ENCODE measurements around the gene PTPN1.

DNA sequence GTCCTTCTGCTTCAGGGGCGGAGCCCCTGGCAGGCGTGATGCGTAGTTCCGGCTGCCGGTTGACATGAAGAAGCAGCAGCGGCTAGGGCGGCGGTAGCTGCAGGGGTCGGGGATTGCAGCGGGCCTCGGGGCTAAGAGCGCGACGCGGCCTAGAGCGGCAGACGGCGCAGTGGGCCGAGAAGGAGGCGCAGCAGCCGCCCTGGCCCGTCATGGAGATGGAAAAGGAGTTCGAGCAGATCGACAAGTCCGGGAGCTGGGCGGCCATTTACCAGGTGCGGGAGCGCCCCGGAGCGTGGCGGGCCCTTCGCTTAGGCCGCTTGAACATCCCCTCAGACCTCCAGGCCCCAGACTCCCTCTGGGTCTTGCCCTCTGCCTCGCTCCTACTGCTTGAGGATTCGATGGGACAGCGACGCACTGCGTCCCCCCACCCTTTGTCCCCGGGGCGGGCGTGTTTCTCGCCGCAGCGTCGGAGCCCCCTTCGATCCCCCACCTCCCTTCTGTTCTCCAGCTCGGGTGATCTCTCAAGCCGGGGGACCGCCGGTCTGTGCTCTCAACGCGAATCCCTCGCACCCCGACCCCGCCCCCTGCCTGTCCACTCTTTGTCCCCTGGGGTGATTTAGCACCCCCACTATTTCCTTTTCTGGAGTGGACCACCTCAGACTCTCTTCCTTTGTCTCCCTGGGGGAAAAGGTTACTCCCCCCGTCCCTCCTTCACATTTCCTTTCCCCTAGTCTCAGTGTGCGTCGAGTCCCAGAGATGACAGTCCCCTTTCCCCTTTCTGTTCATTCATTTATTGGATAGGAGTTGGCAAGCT, at the start of gene PTPN1:
Gene PTPN1 (plus strand): TSS at position 65 of the 814 bp plus-strand sequence.
- PRO-cap: bidirectional peak, plus-strand start at position 65 of the sequence, minus-strand start outside the sequence
- RRBS: 1% methylated on average over 18 of the region's 58 CpGs

DNA sequence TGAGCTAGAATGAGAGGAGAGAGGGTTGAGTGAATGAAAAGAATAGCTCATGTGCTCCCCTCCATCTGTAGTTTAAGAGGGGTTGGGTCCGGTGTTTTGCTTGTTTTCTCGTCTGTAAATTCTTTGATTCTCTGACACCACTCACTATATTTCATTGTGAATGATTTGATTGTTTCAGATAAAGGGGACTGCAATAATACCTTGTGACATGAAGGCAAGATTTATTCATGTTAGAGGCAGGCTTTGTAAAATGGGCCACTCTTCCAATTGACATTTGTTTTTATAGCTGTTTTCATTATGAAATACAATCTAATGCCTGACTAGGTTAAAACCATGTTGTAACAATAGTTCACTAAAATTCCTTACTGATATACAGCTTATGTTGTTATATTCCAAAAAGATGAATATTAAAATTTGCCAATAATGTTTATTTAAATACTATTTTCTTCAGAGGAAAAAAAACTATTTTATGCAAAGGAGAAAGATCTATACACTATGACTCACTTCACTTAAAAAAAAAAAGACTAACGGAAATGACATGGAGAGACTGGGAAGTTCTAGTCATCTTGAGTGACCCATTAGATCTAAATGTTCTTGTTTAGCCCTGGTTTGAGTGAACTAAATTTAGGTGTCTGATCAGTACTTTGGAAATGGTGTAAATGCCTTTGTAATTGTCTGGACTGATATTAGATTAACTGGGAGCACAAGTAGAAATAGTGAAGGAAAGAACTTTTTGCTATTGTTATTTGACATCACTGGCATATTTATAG, 3.4 kb downstream of the PTPN1 start:
- PRO-cap: no peak
- RRBS: no CpG with 5 or more reads among the region's 3 CpGs

GRCh38 chr20:50542958-50543776, 33.0 kb downstream of the PTPN1 start:
- PRO-cap: no peak
- RRBS: no CpG with 5 or more reads among the region's 6 CpGs

DNA sequence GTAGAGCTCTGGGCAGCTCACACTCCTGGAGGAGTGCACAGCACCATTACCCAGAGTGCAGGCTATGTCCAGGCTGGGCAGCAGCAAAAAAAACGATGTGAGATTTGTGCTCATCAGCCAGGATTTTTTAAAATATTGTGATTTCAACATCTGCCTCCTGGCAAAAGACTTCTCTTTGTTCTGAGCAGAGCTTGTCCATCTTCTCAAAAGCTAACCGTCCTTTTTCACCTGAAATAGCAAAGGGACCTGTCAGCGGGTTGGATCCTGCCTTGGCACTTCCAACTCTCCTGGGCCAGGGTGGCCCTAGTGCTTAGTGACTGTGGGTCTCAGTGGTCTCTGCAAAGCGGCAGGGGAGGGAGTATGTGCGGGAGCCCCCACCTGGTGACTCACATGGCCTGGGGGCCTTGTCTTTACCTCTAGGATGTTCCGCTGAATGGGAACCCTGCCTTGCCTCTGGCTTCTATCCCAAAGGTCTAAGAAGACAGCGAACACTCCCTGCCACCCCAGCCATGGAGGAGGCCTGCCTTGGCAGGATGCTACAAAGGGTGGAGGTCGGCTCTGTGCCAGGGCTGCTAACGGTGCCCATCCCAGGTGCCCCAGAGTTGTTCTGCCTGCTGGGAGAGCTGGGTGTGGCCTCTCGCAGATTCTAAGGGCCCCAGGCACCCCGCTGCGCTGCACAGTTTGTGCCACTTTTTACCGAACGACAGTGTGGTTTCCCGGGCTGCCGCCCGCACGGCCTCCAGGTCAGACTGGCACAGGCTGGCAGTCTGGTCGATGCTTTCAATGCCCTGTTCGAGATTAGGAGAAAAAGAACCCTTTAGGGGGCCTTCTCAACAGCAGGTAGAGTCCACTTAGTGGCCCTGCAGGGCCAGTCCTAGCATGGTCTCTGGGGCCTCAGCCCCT, 77.2 kb downstream of the PTPN1 start:
- PRO-cap: bidirectional peak, plus-strand start at position 699 of the sequence, minus-strand start at position 470 of the sequence
- RRBS: no CpG with 5 or more reads among the region's 20 CpGs

GRCh38 chr20:50590182-50591088, 80.3 kb downstream of the PTPN1 start:
- PRO-cap: no peak
- RRBS: no CpG with 5 or more reads among the region's 18 CpGs

GRCh38 chr20:50789915-50791428, 4.4 kb upstream of the BCAS4 start:
- PRO-cap: bidirectional peak, plus-strand start at chr20:50790494, minus-strand start at chr20:50790394; bidirectional peak, plus-strand start at chr20:50790889, minus-strand start at chr20:50790802
- RRBS: 2% methylated on average over 3 of the region's 36 CpGs

GRCh38 chr20:50904668-50905576, 26.3 kb downstream of the ADNP start:
- PRO-cap: no peak
- RRBS: no CpG with 5 or more reads among the region's 5 CpGs

- PRO-cap: bidirectional peak, plus-strand start at chr20:50931717, minus-strand start at chr20:50931422
- RRBS: under 1% methylated on average over 8 of the region's 46 CpGs
These were observed 499 bp upstream of the ADNP start for GRCh38 chr20:50931550-50932321.

GRCh38 chr20:51365799-51366930, 176.4 kb downstream of the NFATC2 start:
- PRO-cap: bidirectional peak, plus-strand start at chr20:51366224, minus-strand start at chr20:51366172; bidirectional peak, plus-strand start at chr20:51366544, minus-strand start at chr20:51366543
- RRBS: no CpG with 5 or more reads among the region's 20 CpGs

- PRO-cap: no peak
- RRBS: no CpG with 5 or more reads among the region's 23 CpGs
These were observed 151.8 kb downstream of the NFATC2 start for GRCh38 chr20:51390422-51391492.

DNA sequence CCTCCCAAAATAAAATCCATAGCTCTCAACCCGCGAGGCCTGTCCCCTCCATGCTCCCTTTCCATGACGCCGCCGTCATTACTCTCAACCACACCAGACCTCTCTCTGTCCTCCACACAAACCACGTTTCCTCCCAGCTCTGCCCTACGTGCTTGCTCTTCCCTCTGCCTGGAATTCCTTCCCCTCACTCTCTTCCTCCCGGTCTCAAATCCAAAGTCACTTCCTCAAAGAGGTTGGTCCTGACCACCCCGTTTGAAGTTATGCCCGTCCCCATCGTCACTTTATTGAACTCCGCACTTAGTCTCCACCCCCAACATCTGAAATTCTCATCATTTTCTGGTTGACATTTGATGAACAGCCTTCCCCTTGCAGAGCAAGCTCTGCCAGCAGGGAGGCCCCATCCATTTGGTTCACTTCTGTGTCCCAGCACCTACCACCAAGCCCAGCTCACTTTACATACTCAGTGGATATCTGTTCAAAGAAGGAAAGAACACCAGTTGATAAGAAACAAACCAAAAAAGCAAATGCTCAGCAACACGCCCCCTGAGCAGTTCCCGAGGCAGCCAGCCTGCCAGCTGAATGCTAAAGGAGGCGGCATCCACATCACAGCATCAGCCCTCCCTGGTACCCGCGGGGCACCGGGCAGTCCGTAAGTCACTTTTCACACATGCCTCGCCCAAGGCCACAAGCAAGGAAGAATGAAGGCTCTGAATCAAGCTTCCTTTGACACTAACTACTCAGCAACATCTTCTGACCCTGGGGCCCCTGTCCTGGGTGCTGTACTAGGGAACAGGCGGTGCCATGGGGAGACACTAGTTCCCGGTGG, 125.0 kb downstream of the NFATC2 start:
- PRO-cap: no peak
- RRBS: no CpG with 5 or more reads among the region's 22 CpGs

GRCh38 chr20:51473599-51474542, 68.6 kb downstream of the NFATC2 start:
- PRO-cap: no peak
- RRBS: no CpG with 5 or more reads among the region's 20 CpGs

DNA sequence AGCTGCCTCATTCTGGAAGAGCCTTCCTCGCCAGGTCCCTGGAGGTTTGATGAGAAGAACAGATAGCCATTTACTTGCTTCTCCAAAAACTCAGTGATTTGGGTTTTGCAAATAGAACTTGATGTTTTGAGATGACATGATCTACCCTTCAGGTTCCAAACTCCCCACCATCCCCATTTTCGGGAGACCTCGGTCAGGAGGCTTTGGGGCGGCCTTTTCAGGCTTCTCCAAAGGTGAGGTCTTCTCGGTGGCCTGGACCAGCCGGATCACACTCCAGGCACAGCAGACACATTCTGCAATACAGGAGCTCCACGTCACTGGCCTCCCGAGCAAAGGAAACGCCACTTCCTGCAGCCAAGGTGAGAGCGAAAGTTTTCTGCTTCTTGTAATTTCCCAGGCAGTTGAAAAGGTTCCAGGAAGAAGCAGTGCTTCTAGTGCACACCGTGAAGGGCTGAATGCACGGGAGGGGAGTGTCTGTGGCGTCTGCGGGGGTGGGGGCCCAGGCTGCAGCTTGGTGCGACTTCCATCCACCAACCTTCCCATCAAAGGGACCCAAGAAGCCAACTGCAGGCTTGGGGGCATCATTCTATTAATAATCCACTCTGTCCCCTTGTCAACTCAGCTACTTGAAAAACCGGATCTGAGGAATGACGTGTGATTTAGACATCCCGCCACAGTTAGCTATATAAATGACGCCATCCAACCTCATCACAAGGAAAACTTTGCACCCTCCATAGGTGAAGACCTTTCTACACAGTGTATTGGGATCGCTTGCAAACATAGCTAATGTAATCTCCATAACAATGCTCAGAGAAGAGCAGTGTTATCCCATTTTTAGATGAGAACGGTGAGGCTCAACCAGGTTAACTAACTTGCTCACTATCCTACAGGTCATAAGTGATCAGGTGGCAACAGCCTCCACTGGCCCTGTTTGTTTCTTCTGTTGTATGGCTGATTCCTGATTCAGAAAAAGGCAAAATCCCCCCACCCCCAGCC, 61.1 kb downstream of the NFATC2 start:
- PRO-cap: no peak
- RRBS: no CpG with 5 or more reads among the region's 21 CpGs

DNA sequence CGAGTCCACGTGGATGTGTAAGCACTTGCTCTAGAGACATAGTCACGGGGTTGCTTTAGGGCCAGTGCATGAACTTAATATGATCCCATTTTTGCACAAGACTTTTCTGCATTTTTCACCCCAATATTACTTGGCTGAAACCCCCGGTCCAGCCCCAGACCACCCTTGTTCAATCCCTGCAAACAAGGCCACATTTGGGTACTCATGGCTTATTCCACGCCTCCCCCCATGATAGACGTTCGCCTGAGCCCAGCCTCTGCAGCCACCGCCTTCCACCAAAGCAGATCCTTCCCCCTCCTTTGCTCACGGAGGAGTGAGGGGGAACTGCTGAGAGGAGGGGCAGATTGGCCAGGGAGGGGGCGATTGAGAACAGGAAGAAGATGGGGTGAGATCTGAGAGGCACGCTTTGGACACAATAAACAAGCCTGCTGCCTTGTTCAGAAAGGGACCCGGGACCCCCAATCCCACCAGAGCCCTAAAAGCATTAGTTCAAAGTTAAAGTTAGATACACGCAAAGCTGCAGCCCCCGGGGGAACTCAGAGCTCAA, 45.1 kb downstream of the NFATC2 start:
- PRO-cap: no peak
- RRBS: 20% methylated on average over 3 of the region's 14 CpGs

- PRO-cap: no peak
- RRBS: no CpG with 5 or more reads among the region's 8 CpGs
These were observed 35.0 kb downstream of the NFATC2 start for GRCh38 chr20:51507593-51507792.

DNA sequence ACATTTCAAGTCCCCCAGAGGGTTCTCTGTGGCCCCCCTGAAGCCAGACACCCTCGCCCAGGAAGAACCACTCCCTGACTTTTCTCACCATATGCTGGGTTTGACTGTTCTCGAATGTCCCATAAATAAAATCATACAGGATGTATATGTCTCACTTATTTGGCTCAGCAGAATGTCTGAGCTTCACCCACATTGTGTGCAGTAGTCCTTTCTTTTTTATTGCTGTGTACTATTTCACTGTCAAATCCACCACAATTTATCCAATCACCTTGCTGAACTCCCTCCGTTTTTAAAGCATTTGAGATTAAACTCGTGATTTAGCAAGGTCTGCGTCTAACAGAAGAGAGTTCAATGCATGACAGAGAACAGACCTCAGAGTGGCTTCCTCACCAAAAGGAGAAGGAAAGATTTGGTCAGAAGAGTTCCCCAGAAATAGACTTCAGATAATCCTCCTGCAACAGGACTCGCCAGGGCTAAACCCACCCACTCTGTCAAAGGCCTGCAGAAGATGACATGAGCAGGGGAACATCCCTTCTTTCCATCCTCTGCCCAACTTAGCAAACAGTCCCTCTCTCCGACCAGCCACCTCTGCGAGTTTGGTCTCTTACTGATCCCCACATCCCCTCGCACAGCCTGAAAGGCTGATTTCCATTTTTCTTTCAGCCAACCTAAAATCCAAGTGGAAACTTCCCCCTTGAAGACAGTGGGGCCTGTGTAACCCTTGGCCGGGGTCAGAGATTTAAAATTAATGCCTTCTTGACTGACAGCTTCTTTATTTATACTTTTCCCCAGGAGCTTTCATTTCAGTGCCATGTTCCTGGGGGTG, 7.6 kb downstream of the NFATC2 start:
- PRO-cap: no peak
- RRBS: no CpG with 5 or more reads among the region's 10 CpGs

DNA sequence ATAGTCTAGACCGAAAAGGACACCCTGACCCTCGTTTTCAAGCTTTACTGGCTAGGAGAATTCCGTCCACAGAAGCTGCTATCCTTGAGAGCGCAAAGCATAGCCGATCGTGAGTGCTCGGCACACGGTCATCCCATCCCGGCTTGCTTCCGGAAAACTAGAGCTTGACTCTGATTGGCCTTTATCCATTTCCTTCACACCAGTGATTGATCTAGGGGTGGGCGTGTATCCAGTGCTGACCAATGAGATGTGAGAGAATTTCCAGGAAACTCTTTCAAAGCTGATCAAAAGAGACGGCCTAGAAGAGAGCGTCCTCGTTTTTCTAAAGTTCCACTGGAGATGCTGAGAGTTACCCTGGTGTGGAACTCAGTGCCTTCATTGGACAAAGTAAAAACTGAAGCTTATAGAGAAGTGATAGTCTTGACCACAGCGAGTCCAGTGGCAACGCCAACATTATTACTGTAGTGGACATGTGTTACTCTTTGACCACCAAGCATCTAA, 41.0 kb upstream of the NFATC2 start:
- PRO-cap: no peak
- RRBS: no CpG with 5 or more reads among the region's 16 CpGs

- PRO-cap: no peak
- RRBS: no CpG with 5 or more reads among the region's 17 CpGs
These were observed 66.5 kb upstream of the NFATC2 start for GRCh38 chr20:51608965-51609559.

- PRO-cap: no peak
- RRBS: no CpG with 5 or more reads among the region's 39 CpGs
These were observed 85.5 kb downstream of the ZFP64 start for GRCh38 chr20:52105973-52106683.

DNA sequence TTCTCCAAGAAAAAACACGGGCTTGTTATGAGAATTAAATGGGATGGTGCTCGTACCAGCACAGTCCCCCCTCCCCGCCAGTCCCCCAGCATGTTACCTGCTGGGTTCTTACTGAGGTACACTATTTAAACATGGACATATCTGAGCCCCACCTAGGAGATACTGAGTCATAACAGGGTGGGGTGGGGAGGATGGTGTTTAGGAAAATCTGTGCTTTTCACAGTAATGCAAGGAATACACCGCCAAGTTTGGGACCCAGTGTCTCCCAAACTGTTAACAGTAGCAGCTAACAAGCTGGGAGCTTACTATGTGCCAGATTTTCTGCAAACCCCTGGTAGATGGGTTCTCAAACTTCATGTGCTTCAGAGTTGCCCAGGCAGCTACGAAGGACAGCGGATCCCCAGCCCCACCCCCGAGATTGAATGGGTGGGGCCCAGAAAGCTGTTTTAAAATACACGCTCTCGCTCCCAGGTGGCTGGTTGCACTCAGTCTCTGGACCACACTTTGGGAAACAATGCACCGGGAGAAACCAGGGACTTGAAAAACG, 1.0 kb downstream of the ZFP64 start:
- PRO-cap: bidirectional peak, plus-strand start at position 449 of the sequence, minus-strand start at position 420 of the sequence
- RRBS: no CpG with 5 or more reads among the region's 11 CpGs